Metastatic Pancreatic Carcinoma in the Ovary (tissue), 1 donor: ENCODE measurements around a stretch of chr17.

GRCh38 chr17:49404812-49405171 lies 9.9 kb downstream of the PHB1 start:
- PRO-cap = no peak

DNA sequence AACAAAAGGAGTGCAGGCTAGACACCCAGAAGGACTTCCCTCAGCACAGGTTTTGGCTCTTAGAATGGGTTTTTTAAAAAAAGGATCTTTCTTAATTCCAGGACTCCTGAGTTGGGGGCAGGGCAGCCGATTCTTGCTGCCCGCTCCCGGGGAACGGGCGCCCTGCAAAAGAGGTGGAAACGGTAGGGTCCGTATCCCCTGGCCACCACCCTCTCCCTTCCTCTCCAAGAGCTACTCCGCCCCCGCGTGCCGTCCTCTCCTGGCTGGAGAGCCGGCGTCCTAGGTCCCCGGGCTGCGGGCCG lies 419 bp upstream of the NXPH3 start:
- PRO-cap = no peak

DNA sequence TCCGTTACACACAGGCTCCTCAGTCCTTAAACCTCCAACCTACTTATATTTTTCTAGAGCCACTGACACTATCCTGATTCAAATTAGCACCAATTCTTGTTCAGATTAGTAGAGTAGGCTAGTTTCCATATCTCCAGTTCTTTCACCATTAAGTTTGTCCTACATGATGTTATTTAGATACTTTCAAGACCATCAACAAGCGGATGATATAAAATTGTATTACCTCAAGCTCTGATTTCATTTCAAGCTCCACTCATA lies 18.5 kb downstream of the SPOP start:
- PRO-cap = no peak

DNA sequence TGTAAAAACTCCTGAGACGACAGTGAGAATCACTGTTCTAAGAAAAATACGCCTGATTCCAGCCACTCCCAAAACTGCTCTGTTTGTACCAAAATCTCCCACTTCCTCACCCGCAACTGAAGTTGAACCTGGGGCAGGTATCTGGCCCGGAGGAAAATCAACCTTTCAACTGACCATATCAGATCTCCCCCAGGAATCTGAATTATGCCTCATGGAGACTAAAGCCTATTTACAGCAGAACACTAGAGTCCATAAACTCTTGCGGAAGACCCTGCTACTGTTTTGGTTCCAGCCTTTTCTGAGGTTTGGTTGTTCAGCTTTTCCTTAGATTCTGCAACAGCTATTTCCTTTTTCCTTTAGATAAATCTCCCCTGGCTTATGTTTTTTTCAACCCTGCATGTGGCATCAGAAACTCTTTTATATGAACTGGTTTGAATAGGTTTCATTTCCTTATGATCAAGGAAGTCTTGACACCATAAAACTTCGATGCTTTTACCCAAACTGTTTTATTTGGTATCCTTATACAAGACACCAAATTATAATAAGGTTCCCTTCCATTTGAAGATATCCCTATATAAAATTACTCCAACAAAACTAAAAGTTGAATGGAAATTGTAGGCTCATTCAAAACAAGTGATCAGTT lies 13.2 kb downstream of the SPOP start:
- PRO-cap = no peak

DNA sequence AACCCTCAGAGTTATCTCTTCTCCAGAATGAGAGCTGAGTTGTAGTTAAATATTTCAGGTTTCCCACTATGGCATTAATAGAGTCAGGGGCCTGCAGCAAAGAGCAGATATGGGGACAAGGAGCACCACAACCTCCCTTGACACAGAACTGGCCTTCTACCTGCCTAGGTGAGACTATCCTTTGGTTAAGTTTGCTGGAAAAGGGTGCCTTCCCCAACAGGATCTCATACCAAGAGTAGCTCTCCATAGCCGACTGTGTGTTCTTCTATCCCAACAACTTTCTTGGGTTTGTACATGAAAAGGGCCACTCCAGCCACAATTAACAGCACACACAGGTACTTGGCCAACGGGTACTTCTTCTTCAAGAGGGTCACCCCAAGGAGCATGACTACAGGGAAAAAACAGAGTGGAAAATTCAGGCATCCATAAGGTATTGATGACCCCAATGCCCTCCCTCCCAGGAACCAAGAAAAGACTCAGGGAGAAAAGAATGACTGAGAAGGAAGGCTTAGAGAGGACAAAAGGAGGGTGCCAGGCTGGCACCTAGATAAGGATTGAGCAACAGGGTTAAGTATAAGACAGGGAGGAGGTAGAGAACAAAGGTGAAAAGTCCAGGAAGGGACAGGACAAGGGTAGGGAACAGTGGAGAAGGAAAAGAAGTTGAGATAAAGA lies 2.7 kb downstream of the SLC35B1 start:
- PRO-cap = no peak

GRCh38 chr17:49708631-49709410 lies 1.1 kb upstream of the SLC35B1 start:
- PRO-cap = no peak

DNA sequence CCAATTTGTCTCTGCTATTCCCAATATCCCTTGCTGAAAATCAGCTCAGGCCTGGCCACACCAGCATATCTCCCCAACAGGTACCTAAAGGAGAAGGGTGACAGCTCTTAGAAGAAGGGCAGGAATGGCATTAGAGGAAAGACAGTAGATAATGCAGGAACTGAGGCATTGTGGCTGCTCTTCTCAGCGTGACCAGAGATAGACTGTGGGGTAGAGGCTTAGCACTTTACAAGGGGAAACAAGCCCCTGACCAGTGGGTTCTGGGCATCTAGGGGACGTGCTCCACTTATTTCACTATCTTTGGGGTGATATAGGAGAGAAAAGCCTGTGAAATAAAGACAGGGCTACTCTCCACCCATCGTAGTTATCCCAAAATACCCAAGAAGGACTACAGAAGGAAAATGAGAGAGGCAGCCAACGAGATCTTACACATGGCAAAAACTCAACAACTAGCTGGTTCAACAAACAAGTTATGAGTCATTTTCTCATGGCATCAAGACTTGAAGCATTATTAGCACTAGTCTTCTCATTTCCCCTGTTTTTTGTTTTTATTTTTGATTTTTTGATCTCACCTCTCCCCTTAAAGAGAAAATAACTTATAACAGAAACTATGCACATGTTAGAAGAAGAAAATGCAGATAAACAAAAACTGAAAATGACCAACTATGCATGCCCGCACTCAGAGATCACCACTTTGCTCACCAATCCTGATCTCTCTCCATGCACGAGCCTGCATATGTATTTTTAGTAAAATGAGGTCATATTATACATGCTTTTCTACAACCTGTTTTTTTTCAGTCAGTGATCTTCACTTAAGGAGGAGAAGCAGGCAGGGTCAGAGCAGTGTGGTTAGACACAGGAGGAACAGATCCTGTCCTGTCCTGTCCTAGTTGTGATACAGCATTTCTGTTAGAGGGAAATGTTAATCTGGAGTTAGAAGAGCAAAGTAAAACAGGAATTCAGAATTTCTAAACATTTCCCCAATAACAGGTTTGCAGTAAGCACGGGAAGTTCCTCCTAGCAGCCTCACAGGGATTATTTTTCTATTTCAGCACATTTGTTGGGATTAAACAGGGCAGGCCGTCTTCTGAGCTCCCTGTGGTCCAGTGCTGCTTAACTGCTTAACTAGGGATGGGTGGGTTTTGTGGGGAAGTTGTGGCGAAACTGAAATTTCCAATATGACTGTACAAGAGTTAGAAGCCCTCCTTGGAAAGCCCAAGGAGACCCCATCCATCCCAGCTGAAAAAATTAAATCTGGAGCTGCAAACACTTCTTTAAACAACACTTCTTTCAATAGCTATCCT lies 22.7 kb downstream of the FAM117A start:
- PRO-cap = no peak

DNA sequence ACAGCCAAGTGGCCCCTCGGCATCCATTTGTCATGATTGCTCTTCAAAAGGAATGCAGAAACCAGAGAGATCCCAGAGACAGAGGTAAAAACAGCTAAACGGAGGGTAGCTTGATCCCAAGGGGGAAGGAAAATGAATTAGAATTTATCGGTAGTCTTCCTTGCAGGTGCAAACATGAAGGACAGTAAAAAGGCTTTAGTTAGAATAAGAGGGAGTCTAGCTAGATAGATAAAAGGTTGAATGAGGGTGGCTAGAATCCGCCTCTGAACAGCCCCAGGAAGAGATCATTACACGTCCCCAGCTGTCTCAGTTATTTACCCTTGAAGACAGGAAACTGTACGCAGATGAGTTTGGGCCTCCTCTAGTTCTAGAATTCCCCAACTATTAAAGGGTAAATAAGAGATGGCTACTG lies 17.3 kb downstream of the FAM117A start:
- PRO-cap = no peak

GRCh38 chr17:49787796-49788342 lies 612 bp upstream of the KAT7 start:
- PRO-cap = no peak

GRCh38 chr17:49814941-49815140 lies 26.4 kb downstream of the KAT7 start:
- PRO-cap = no peak

DNA sequence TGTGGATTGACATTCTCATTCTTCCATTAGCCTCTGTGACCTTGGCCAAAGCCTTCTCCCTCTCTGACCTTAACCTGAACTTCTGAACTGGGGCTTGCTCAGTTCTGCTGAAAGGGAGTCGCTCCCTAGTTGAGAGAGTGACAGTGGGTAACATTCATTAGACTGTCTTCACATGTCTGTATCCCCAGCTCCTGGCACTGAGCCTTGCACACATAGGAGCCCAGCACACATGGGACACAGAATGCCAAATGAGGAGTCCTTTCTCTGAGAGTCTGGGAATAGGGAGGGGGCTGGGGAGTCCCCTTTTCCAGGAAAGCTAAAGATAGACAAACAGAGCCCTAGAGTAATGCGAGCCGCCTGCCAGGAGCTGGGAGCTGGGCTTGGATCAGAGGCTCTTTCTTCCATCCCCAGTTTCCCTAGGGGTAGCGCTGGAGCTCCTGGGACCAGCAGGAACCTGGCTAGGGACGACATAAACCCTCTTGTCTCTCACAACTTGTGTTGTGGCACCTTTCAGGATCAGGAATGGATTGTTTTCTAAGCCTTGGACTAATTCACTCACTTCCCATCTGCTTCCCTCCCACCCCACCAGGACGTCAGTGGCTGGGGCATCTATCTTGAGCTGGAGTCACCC lies 2.5 kb downstream of the TAC4 start:
- PRO-cap = no peak

- PRO-cap = no peak
These were observed 3.4 kb downstream of the ITGA3 start for GRCh38 chr17:50059329-50059774.

- PRO-cap = no peak
These were observed 6.4 kb downstream of the ITGA3 start for GRCh38 chr17:50062167-50062889.

- PRO-cap = no peak
These were observed 13.0 kb downstream of the PDK2 start for GRCh38 chr17:50107748-50109023.

DNA sequence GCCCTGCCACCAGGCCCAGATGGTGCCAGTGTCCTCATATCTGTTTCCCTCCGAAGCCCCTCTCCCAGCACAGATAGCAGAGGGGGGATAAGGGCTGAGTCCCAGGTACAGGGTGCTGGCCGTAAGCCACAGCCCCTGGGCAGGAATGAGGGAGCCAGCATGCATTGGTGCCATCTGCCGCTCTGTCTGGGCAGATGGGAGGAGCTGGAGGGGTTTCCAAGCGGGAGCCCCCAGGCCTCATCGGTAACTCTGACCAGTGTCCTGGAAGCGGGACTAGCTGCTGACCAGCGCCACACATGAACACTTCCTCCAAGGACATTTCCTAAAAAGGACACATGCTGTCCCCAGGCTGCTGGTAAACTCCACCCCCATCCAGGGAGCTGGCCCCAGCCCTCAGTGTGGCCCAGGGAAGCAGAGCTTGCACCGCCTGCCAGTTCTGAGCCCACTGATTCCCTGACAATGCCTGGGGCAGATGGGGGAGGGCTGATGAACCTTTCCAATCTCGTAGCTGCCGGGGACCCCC lies 16.3 kb downstream of the PDK2 start:
- PRO-cap = bidirectional peak, plus-strand start at position 396 of the sequence, minus-strand start at position 251 of the sequence

- PRO-cap = no peak
These were observed 17.2 kb downstream of the SAMD14 start for GRCh38 chr17:50112787-50113228.

DNA sequence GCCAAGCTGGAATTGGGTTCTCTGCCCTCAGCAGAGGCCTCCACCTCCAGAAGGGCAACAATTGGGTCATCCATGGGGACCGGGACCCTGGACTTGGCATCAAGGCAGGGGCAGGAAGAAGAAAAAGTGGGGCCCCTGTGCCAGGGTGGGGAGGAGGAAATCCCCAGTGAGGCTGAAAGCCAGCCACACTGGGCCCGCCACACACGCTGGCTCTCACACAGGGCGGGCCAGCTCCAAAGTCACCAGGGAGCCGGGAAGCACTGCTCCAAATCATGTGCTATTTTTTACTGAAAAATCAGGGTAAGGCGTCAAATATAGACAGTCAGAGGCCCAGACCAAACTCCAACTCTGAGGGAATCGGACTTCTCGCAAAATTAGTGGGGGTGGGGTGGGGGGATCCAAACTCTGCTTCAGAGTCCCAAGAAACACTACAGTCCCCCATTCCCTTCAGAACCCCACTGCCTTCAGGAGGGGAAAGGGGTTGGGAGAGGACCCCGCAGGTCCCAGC lies 3.1 kb downstream of the PPP1R9B start:
- PRO-cap = no peak

DNA sequence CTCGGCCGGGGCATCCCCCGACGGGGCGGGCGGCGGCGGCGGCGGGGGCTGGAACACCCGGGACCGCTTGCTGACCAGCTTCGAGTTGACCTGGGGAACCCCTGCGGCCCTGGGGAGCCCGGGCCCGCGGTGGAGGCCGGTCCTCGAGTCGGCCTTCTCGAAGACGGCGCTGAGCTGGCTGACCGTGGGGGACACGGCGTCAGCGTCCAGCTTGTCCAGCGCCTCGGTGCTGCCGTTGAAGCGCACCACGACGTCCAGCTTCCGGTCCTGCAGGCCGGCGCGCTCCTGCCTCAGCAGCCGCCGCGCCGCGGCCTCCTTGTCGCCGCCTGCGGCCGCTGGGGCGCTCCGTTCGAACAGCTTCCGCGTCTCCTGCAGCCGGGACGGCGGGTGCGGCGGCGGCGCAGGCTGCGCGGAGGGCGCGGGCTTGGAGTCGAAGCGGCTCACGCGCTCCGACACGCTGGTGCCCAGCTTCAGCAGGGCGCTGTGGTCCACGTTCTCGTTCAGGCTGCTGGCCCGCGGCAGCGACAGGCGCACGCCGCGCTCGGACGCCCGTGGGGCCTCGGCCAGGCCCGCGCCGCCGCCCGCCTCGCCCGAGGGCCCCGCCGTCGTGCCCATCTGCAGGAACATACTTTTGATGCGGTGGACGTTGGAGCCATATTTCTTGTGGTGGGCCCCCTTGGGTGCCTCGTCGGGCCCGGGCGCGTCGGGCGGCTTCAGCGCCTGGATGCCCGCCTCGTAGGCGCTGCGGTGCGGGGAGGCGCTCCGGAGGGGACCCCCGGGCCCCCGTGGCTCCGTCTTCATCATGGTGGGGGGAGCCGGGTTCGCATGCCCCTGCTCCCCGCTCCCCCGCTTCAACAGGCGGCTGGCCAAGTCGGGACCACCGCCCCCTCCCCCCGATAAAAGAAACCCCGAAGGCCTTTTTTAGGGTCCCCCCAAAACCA lies 497 bp downstream of the PPP1R9B start:
- PRO-cap = no peak

DNA sequence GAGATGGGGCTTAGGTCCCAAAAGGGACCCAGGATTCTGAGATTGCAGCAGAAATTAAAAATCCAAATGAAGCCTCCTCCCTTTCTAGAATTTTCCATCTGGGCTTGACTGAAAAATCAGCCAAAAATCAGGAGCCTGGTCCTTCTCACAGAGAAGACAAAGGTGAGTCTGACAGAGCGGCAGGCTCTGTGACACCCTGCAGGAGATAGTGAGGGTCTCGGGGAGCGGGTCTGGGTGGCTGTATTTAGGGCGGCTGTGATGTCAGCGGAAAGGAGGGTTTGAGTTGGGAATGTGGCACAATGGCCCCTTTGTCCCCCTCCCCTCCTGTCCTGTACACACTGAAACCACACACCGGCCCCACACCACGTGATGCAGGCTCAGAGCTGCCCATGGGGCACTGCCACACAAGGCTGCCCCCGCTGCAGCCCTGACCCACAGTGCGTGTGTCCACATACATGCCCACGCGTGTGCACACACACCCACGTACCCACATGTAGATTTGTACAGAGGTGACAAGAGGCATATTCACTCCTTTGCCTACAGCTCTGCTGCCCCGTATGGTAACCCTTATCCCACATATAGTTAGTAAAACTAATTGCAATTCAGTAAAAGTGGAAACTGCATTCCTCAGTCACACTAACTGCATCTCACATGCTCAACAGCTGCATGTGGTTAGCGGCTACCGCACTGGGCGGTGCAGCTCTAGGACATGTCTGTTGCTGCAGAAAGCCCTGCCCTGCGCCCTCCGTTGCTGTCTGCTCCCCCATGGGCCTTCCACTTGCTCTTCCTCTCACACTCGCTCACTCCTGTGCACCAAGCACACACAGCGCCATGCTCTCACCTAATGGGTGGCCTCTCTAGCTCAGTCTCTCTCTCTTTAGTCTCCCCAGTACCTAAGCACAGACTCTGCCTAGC lies 15.4 kb downstream of the SGCA start:
- PRO-cap = no peak

- PRO-cap = no peak
These were observed 18.1 kb upstream of the COL1A1 start for GRCh38 chr17:50219565-50219937.